Colon Carcinoma Metastatic in the Lung (tissue), 2 donors: ENCODE measurements around a stretch of chrX.

DNA sequence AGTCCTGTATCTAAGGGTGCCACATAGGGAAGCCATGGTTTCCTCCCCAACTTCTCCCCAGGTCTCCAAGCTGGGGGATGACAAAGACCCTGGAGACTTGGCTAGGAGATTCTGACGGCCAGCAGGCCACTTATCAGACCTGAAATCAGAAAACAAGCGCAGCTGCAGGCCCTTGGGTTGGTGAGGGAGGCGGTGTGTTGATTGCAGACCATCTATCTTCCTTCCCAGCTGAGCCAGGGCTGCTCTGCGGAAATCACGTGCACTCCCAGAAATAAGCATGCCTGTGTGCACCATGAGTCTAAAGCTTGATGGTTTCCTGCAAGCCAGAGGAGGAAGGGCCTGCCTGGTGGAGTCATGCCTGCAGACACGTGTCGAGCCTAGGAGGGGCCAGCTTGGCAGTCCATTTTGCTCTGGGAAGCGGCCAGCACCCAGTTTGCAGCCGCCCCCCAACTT, 175.6 kb upstream of the BCOR start:
- PRO-cap, 2 experiments, result no peak in any of the 2 experiments

DNA sequence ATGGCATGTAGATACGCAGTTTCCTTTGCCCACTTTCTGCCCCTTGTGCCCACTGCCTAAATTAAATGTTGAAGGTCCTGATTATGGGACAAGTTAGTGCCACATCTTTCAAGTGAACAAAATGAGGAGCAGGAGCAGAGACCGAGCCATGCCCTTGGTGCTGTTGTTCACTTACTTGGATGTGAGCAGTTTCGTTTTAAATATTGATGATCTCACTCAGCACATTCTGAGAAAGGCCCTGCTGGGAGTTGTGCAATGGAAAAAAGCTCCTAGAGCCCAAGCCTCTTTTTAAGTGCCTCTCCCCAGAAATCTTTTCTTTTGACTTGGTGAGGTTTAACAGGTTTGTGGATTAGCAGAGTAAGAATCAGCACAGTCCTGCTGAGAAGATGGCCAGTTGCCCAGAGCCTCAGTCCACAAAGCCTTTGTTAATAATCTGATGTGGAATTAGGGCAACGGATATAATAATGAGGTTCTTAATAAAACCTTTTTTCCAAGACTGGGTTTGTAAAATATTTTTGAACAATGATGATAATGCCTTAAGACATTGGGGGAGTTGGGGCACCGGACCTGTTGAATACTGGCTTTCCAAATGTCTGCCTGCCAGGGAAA, 157.5 kb upstream of the ATP6AP2 start:
- PRO-cap, 2 experiments, result no peak in any of the 2 experiments

DNA sequence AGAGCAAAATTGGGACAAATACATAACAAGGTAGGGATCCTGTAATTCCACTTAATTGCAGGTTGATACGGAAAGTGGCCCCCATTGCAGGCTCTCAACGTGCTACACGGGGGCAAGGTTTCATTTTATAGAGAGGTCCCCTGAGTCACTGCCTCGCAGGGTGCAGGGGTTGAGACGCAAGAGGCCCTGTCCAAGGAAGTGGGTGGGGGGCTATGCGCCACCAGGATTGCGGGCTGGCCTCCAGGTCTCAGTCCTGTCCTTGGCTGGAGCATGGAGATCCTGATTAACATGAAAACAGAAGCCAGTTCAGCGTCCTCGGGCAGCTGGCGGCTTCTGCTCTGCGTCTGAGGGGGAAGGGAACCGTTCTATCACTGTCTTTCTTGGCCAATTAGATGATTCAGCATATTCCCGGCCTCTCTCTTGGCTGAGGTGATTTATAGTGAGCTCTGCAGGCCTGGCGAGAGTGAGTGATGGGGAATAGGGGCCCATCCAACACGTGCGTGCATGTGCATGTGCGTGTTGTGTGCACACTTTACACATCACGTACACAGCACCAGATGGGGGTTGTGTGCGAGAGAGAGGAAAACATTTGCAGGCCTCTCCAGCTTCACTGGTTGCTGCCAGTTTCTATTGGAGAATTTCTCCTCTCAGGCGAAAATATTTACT, 145.9 kb upstream of the ATP6AP2 start:
- PRO-cap, 2 experiments, result no peak in any of the 2 experiments

DNA sequence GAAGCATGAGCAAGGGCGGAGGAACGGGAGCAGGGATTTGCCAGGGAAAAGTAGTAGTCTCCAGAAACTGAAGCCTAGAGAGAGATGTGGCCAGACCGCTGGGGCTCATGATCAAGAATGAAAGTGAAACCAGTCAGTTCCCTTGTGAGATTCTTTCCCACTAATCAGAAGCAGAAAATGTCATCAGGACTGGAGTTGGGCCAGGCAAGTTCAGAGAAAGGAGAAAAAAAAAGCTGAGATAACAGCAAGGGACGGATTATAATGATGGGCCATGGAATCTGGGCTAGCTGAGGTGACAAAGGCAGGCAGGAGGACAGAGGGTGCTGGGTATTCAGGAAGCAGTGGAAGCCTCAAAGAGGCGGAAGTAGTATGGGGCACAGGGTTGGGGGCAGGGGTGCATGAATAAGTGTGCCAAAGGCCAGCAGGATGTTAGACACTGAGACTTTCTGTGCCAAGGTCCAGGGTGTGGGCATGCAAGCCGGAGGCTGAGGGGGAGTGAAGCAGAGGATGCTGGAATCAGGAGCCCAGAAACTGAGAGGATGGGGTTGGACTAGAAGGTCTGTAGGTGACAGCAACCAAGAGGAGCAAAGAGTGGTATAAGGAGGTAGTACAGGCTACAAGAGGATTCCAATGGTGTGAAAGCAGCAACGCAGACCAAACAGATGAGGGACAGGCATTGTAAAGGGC, 2.4 kb downstream of the CXorf38 start:
- PRO-cap, 2 experiments, result peak in 2 of 2 experiments; most common plus-strand start position 527 of the sequence (in 2); most common minus-strand start position 119 of the sequence (in 2)

DNA sequence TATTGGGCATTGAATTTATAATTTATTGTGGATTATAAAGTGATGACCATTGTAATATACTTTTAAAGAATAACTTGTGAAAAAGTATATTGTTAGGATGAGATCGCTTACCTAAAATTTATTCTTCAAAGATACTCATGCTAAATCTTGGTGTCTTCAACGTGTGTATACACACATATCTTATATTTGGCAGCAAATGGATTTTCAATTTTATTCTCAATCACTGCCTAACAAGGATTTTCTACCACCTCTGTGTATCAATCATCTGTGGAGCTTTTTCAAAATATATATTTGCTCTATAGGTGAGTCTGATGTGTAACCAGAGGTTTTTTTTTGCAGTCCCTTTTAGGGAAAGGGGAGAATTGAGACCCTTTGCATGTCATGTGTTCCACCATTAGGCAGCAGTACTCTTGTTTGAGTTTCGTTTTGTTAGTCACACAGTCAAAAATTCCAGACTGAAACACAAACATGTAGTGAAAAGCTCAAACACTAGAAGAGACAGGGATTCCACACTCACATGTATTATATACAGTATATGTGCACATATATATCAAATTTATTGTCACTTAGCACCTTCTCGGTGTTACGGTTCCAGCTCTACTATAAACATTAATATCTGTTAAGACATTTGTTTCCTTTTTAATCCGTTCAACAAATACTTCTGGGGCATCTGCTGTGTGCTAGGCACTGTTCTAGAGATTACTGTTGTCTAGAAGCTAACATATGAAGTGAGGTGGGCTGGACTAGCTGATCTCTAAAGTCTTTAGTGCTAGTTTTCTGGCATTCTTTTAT, 5.3 kb downstream of the USP9X start:
- PRO-cap, 2 experiments, result no peak in any of the 2 experiments

DNA sequence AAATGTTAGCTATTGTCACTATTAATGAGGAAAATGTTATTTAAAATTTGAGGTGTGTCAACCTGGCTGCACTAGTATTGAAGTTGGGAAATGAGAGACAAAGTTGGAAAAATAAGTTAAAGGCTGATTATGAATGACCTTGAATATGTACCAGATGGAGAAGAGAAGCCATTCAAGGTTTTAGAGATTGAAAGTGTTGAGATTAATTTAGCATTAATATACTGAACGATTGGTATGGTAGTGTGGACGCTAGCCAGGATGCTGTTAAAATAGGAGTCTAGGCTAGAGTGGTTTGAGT, 25.4 kb downstream of the USP9X start:
- PRO-cap, 2 experiments, result no peak in any of the 2 experiments

DNA sequence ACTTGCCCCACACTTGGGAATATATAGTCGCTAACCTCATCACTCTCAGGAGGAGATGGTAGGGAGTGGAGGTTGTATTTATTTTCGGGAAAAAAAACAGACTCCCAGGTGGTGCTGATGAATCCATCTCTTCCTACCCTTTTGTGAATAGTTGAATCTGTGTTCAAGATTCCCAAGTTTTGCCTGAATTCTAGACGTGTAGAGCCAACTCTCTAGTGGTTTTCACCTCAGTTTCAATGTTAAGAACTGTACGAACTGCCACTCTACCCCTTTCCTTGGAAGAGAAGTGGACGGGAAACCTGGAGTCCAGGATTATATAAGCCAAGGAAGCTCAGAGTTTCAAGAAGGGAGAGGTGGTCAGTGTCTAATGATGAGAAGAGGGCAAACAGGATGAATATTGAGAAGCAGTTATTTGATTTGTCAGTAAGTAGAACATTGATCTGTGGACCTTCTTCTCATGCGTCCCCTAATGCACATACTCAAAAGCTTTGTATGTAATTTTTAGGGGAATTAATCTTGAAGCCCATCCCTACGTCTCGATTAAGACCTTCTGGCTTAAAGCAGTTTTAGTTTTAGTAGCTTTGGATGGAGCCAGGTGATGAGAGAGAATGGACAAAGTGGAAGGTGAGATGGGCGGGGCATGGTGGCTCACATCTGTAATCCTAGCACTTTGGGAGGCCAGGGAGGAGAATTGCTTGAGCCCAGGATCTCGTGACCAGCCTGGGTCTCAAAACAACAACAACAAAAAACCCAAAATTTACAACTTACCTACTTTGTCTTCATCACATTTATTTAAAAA, 33.6 kb downstream of the USP9X start:
- PRO-cap, 2 experiments, result no peak in any of the 2 experiments

DNA sequence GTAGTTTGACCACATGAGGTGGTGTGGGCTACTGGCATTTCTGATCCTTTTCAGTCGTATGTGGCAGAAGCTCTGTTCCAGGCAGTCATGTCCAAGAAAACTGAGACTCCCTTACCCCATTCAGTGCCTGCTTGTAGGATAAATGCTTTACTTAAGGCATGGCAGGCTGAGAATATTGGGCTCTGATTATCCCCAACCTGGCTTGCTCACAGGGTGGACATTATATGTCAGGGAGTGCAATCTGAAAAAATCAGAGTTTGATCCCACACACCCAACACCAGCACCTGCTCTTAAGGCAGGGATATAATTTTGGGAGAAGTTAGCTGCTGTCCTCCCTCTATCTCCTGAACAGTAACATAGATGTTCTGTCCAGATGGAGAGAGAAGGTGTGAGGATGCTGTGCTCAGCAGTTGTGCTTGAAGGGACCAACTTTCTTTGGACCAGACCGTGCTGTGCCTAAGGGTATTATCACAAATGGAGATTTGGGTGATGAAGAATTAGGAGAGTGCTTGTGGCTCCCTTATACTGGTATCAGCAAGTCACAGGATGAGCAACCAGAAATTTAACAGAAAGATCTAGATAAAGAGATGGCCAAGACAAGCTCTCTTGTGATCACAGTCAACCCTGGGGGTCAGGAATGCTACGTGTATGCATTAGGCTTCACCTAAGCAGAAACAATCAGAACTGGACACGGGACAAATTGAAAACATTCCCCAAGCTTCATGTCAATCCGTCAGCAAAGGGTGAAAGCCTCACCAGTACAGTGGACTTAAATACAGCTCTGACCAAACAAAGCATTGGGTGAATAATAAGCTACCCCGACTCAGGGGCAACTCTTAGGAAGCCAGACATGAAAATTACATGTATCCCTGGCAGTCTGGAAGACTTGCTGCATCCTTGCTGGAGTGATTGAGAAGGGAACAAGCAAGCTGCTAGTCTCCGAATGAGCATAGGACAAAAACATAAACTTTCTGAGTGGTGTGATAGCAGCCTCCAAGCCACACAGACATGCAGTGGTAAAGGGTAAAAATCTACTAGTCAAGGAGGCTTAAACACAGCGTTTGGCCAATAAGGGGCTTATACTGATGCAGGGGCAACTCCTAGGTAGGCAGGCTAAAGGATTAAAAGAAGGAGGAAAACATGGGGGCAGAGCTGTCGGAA, 71.5 kb downstream of the USP9X start:
- PRO-cap, 2 experiments, result no peak in any of the 2 experiments

DNA sequence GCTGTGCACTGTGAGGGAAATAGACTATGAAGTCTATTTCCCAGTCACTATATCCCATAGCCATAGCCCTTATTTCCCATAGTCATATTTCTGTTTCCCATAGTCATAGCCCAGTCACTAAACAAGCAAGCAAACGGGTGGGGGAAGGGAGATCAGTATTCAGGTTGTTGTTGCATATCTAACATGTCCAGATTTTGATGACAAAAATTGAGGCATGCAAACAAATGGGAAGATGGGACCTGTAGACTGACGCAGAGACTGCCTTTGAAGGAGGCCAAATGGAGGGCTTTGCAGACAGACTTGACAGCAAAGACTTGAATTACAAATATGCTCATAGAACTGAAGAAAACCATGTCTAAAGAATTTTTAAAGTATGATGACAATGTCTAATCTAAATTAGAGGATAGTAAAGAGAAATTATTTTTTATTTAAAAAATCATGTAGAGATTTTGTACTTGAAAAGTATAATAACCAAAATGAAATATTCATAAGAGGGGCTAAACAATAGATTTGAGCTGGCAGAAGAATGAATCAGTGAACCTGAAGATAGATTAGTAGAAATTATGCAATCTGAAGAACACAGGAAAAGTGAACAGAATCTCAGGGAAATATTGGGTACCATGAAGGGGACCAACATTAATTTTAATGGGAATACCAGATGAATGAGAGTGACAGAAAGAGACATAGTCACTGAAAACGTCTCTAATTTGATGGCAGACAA, 72.4 kb downstream of the USP9X start:
- PRO-cap, 2 experiments, result no peak in any of the 2 experiments

GRCh38 chrX:41165841-41166348, 80.7 kb downstream of the USP9X start:
- PRO-cap, 2 experiments, result no peak in any of the 2 experiments

- PRO-cap, 2 experiments, result no peak in any of the 2 experiments
Measured at GRCh38 chrX:41189044-41189645, 103.9 kb downstream of the USP9X start.

DNA sequence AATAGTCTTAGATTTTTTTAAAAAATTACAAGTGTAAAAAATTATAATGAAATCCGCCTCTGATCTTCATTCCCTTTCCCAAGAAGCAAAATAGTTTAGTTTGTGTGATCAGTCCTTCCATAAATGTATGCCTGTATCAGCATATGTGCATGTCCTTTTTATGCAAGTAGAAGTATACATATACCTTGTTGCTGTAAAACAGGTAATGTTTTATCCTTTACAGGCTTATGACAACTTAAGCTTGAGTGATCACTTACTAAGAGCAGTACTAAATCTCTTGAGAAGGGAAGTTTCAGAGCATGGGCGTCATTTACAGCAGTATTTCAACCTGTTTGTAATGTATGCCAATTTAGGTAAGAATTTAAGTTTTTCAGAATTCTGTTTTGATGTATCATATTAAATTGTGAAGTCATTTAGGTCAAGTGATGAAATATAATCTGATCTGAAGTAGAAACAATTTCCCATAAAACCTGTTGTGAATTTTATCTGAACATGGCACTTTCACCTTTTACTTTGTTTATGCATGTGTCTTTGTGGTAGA, 115.0 kb upstream of the DDX3X start:
- PRO-cap, 2 experiments, result no peak in any of the 2 experiments

DNA sequence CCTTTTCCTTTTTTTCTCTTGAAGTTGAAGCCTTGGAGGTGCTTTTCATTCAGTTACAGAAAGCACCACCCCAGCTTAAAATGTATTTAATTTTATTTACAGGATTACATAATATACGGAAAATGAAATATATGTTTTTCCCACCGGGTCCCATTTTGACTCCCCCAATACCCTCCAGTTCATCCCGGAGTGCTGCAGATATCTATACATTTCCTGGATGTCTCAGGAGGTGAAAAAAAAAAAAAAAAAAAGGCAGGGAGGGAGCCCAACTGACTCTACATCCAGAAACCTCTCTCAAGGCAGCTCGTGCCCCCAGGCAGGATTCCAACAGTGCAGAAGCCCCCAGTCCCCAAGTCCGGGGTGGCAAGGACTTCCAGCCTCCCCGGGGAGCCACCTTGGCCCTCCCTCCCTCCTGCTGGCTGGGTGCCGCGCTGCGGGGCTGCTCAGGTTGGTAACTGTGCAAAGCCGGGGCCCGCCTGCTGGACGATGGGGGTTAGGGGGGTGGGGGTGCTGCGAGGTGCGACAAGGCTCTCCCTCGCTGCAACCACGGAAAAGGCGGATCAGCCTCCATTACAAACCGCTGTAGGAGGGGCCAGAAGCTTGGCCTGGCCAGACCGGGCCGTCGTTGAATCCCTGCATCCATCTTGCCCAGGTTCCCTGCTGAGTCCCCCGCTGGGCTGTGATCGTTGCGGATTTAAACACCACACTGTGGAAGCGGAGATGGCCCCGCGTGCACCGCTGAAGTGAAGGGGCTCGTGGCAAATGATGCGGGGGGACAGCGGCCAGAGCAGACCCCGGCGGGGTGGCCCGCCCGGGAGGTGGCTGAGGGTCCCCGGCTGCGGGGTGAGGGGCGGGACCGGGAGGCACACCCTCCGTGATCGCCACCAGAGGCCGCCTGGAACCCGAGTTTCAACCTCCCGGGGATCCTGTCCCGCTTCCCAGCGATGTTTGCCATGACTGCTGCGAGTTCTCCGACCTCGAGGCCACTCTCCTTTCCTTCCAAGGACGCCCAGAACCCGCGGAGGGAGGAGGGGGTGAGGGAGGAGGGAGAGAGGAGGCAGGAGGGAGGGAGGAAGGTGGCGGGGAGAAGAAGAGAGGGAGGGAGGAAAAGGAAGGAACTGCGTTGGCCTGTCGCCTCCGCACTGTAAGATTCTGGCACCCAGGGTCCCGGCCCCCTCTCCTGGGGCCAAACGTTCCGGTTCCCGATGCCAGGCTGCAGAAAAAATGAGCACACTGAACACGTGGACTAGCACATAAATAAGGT, 58.1 kb upstream of the DDX3X start:
- PRO-cap, 2 experiments, result peak in 1 of 2 experiments; most common plus-strand start position 244 of the sequence (in 1)

DNA sequence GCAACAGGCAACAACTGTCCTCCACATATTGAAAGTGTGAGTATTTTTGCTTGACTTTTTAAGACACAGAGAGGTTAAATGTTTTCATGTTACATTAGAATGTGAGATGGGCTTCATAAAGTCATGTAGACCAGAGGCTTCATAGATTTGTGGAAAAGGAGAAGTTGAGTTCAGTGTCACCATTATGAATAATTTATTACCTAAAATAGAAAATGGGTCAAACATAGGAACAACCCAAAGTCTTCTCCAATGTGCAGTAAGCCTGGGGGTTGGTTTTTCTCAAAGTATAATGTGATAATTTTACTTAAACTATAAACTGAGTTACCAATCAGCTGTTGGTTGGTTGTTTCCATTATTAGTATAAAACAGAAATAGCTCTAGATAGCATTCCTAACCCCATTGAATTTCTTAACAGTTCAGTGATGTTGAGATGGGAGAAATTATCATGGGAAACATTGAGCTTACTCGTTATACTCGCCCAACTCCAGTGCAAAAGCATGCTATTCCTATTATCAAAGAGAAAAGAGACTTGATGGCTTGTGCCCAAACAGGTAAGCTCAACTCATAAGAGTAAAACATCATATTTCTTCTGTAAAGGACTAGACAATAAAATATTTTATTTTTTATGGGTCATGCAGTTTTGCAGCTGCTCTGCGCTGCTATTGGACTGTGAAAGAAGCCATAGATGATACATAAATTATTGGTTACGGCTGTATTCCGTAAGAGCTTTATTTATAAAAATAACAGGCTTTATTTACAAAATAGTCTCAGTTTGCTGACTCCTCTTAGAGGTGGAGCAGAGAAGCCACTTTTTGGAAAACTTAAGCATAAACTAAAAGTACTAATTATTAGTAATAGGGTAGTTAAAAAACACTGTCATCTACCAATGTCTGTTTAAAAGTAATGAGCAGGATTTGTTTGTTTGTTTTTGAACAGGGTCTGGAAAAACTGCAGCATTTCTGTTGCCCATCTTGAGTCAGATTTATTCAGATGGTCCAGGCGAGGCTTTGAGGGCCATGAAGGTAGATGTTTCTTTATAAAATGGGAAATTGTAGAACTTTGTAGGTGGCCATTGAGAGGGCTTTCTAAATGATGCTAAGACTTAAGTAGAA, 9.2 kb downstream of the DDX3X start:
- PRO-cap, 2 experiments, result no peak in any of the 2 experiments

GRCh38 chrX:41389007-41389774, 55.2 kb downstream of the DDX3X start:
- PRO-cap, 2 experiments, result peak in 1 of 2 experiments; most common minus-strand start chrX:41389431 (in 1)

DNA sequence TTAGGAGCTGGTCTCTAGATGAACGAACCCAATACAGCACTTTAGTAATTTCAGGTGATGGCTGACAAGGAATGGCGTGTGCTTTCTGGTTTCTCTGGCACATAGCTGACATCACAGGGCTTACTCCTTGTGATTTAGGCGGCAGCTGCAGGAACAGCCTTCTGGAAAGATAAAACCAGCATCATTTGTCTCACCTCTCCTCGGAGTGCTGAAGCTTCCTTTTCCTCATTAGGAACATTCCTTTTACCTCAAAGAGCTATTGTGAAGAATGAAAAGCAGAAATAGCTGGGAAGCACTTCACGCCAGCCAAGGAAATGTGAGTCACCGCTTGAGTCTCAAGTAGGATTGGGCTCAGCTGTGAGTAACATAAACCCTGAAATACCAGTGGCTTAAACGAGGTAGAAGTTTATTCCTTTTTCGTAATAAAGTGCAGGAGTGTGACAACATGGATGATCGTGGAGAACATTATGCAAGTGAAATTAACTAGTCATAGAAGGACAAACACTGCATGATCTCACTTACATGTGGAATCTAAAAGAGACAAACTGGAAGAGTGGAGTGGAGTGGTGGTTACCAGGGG, 44.5 kb downstream of the NYX start:
- PRO-cap, 2 experiments, result no peak in any of the 2 experiments

GRCh38 chrX:41559305-41560165, 112.4 kb downstream of the NYX start:
- PRO-cap, 2 experiments, result no peak in any of the 2 experiments

DNA sequence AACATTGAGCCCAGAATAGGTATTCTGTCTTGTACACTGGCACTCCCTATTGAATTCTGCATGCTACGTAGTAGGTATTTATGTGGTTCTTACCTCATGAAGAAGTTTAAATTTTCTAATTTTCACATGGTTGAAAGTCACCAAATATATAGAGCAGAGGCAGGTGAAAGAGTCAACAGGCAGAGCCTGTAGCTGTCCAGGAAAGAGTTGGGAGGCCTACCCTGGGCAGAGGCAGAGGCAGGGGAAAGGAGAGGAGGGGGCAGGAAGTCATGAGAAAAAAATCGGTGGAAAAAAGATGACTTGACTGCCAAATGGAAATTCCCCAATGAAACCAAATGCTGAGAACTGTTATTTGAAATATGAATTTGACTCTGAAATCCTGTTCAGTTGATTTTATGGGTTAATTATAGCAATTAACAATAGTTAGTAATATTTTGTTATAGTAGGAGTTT, 23.1 kb upstream of the GPR34 start:
- PRO-cap, 2 experiments, result no peak in any of the 2 experiments

DNA sequence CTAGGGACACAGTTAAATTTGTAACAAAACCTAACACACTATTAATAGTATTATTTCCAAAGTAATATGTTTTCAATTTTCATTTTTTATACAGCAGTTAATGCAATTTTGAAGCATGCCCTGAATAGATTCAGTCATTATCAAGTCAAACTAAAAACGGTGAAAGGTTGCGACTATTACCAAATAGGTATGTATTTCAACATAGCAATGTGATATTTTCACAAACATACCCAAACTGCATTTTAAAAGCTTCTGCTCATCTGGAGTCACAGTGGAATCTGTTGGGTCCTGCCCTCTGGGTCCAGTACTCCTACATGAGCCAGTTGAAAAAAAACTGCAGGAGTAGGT, 850 bp downstream of the GPR34 start:
- PRO-cap, 2 experiments, result no peak in any of the 2 experiments

DNA sequence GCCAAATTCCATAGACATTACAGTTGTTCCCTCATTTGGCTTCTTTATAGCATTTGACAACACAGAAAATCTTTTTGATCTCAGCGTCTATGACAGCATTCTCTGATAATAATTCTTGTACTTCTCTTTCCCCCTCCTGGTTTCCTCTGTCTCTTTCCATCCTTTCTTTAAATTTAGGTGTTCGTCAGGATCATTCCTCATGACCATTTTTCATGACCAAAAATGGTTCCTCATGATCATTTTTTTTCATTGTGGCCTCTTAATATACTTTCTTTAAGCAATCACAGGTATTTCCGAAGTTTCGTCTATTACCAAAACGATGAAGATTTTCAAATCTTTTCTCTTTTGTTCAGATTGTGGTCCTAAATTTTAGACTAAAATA, 99.6 kb downstream of the GPR82 start:
- PRO-cap, 2 experiments, result no peak in any of the 2 experiments